ENCODE data around the gene NPC1.

DNA sequence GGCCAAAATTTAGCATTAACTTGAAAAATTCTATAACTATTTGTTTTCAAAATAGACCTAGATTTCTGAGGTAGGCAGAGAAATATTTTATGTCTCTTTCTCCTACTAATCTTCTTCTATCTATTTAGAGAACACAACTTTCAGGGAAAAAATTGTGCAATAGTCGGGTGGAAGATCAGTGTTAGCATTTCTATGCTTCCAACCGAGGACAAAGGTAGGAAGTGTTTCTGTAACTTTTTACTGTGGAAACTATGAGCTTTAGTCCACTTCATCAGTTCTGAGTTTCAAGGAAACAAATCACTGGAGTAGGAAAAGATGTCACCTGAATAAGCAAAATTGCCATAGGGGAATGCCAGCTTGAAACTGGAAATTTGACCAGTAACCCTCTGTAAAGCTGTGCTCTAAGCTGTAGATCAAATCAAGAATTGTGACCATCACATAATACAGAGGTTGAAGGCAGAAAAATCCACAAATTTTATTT lies 207.7 kb upstream of the CTAGE1 start:
- RRBS, result no CpG with 5 or more reads among the region's 2 CpGs

- RRBS, result no CpG with 5 or more reads among the region's 2 CpGs
Measured at GRCh38 chr18:22626802-22627071, 209.0 kb upstream of the CTAGE1 start.

DNA sequence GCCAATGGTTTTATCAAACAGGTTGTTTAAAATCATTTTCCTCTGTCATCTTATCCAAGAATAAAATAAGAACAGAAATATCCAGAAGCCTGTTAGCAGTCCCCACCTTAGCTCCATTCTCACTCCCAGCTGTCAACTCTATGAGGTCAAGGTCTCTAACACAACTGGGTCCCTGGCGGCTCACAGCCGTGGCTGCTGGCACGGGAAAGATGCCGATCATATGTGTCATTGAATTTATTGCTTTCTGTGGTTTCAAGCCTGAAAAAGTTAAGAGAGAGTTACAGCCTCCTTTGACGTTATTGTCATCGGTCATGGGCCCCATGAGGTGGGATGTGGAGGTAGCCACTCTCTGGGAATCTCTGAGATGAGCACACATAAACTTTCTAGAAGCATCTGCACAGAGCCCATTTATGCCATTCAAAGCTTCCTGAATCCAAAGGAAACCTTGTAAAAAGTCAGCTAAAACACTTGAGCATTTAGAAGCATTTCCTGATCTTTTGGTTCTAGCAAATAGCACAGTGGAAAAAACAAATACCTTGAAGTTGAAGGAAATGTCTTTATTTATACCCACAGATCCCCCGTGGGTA lies 28.7 kb upstream of the CABLES1 start:
- RRBS, result no CpG with 5 or more reads among the region's 7 CpGs

DNA sequence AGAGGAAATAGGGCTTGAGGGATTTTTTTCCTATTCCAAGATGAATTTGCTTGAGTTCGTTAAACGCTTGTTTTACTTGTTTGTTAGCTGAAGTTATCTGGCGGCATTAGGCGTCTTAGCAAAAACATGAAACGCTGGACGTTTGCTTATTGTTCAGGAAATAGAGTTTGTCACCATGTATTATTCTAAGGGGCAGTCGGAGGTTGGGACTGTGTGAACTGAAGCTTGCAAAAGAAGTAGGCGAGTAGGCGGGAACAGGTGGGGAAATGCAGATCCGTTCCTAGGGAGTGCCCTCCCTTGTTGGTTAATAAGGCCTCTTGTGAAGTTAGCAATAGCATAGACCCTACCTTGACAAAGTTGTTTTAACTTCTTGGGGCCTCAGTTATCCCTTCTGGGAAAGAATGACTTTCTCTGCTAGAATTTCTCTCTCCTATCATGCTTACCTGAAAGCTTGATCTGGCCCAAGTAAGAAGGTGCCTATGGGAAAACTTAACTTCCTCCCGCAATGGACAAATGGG lies 2.0 kb downstream of the CABLES1 start:
- RRBS, result no CpG with 5 or more reads among the region's 11 CpGs

DNA sequence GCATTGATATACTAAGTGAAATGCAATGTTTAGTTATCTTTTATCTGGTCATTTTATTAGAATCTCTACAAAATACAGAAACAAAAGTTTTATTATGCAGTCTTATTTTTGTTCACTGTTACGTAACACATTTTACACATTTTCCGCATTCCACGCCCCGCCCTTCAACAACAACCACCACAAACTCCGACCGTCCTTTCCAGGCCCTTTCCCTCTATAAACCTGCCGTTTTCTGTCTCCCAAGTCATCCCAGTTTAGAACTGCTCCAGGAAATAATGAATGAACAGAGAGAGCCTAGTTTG lies 479 bp upstream of the RIOK3 start:
- RRBS, result no CpG with 5 or more reads among the region's 7 CpGs

DNA sequence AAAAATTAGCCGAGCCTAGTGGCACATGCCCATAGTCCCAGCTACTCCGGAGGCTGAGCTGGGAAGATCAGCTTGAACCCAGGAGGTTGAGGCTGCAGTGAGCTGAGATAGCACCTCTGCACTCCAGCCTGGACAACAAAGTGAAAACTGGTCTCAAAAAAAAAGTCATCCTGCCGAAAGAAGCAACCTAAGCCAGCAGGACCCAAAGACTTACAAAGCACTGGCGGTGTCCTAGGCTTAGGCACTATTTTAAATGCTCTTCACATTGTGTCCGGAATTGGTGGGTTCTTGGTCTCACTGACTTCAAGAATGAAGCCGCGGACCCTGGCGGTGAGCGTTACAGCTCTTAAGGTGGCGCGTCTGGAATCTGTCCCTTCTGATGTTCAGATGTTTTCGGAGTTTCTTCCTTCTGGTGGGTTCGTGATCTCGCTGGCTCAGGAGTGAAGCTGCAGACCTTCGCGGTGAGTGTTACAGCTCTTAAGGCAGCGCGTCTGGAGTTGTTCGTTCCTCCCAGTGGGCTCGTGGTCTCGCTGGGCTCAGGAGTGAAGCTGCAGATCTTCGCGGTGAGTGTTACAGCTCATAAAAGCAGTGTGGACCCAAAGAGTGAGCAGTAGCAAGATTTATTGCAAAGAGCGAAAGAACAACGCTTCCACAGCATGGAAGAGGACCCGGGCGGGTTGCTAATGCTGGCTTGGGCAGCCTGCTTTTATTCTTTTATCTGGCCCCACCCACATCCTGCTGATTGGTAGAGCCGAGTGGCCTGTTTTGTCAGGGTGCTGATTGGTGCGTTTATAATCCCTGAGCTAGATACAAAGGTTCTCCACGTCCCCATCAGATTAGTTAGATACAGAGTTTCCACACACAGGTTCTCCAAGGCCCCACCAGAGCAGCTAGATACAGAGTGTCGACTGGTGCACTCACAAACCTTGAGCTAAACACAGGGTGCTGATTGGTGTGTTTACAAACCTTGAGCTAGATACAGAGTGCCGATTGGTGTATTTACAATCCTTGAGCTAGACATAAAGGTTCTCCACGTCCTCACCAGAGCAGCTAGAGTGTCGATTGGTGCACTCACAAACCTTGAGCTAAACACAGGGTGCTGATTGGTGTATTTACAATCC lies 9.7 kb downstream of the NPC1 start:
- RRBS, result no CpG with 5 or more reads among the region's 34 CpGs

DNA sequence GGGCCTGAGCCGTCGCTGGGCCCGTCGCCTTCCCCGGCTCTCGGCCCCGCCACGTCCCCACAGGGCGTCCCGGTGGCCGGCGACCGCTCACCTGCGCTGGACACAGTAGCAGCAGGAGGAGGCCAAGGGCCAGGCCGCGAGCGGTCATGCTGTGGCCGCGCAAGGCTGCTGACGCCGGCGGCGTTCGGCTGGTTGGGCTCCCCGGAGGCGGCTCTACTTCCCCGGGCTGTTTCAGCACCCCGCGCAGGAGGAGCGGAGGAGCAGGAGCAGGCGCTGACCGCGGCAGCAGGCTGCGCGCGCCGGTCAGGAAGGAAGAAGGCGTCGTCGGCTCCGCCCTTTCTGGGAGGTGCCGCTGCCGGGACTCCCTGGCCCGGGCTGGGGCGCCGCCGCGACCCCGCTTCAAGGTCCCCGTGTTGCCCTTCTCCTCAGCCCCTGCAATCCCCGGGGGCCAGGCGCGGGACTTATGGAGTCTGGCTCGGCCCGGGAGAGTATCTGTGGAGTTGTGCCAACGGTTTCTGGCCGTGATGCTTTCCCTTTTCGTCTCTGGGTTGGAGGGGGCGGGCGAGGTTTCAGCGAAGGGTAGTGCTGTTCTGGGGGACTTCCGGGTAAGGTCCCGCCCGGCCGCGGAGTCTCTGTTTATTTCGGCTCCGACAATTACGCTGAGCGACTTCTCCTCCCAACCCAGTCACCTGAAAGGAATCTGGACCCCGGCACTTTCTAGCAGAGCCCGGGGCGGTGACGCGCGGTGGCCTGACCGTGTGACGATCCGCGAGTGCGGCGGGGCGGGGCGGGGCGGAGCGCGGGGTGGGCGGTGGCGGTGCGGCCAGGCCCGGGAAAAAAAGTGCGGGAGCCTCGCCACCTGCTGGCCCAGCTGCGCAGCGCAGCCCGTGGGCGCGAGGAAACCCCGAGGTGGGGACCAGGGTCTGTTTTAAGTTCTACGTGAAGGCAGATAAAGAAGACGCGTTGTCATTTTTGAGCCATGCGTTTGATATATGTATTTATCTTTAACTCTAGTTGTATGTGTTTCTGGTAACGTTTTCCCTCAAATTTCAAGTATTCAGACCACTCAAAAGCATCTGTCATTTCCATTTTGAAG lies at the start of gene NPC1:
Gene NPC1 (minus strand): TSS at position 311 of the 1,096 bp plus-strand sequence.
- RRBS, result under 1% methylated on average over 61 of the region's 104 CpGs

DNA sequence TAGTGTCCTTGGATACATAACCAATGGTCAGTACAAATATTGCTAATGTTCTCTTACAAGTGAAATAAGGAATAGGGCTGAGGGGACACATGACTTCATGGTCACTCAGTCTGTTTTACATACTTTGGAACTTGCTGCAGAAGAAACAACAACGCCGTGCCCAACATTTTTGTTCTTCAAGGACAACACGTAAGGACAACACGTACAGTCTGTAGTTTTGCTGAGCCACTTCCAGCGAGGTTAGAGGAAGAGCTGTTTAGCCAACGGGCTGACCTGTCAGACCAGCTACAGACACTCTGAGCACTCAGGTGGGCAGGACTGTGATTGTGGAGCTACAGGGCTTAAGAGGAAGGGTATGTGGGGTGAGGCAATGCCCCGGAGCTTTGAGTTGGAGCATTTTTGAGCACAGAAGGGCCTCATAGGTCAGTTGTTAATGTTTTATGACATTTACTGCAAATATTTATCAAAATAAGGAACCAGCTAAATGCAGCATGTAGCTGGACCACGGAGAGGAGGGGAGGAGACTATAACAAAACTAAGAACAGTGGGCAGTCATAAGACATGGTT lies 26.1 kb upstream of the NPC1 start:
- RRBS, result no CpG with 5 or more reads among the region's 8 CpGs

GRCh38 chr18:23835023-23835754 lies 145.9 kb downstream of the LAMA3 start:
- RRBS, result no CpG with 5 or more reads among the region's 7 CpGs

DNA sequence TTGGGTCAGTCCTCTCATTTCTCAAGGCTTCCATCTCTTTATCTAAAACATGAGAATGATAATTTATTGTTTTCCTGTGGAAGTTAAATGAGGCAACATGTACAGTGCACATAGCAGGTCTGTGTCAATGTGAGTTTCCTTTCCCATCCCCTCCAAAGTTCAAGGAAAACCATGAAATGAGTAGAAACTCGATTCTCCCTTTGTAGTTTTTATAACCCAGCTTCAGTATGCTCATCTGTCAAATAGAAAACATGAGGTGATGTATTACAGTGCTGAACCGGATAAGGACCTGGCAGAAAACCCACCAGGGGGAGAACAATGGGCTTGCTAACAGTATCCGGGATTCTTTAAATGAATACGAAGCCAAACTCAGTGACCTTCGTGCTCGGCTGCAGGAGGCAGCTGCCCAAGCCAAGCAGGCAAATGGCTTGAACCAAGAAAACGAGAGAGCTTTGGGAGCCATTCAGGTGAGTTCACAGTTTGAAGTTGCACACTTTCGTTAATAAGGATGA lies 113.6 kb upstream of the TTC39C start:
- RRBS, result 69% methylated on average over 1 of the region's 8 CpGs

DNA sequence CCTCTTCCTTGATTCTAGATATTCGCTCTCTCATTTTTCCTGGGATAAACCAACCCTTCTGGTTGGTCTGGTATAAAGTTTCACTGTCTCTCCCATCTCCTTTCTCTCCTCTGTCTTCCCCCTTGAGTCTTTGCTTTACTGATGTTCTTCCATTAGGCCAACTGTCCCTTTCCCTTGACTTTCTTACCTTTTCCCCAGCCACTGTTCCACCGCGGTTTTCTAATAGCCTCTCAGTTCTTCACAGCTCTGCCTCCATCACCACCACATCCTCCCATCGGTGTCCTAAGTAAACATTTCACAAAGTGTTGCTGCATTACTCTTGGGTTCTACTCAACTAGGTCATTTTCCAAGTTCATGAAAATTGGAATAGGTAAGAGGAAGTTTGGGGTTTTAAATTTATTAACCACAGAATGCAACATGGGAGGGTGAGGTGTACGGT lies 13.2 kb upstream of the TTC39C start:
- RRBS, result no CpG with 5 or more reads among the region's 5 CpGs

GRCh38 chr18:24011109-24011774 lies 3.3 kb upstream of the TTC39C start:
- RRBS, result no CpG with 5 or more reads among the region's 3 CpGs

DNA sequence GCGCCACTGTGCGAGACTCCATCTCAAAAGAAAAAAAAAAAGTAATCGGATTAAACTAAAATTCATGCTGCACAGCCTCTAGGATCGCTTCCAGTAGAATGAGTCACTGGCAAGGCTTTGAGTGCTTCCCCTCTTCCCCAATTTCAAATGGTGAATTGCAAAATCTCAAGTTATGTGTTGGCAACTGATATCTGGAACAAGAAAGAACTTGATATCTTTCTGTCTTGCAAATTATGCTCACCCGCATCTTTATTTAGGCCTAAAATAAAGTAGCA lies 12.6 kb downstream of the TTC39C start:
- RRBS, result no CpG with 5 or more reads among the region's 5 CpGs

GRCh38 chr18:24076212-24076827 lies 61.8 kb downstream of the TTC39C start:
- RRBS, result no CpG with 5 or more reads among the region's 13 CpGs

GRCh38 chr18:24114927-24115744 lies 23.7 kb upstream of the CABYR start:
- RRBS, result no CpG with 5 or more reads among the region's 5 CpGs

- RRBS, result no CpG with 5 or more reads among the region's 5 CpGs
Measured at GRCh38 chr18:24231725-24232335, 93.0 kb downstream of the CABYR start.

- RRBS, result no CpG with 5 or more reads among the region's 5 CpGs
Measured at GRCh38 chr18:24987523-24987976, 364.4 kb downstream of the ZNF521 start.

DNA sequence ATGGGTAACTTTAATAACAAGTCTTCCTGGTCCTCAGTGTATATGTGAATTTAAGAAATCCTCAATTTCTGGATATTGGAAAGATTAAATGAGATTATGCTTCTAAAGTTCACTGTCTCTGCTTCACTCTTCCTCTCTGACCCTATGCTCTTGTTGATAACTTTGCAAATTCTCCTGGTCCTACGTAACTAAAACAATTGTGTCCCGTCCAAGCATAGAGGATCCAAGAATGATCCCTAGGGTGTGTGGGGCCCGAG lies 363.9 kb downstream of the ZNF521 start:
- RRBS, result no CpG with 5 or more reads among the region's 3 CpGs

- RRBS, result no CpG with 5 or more reads among the region's 4 CpGs
Measured at GRCh38 chr18:24988411-24988847, 363.5 kb downstream of the ZNF521 start.

DNA sequence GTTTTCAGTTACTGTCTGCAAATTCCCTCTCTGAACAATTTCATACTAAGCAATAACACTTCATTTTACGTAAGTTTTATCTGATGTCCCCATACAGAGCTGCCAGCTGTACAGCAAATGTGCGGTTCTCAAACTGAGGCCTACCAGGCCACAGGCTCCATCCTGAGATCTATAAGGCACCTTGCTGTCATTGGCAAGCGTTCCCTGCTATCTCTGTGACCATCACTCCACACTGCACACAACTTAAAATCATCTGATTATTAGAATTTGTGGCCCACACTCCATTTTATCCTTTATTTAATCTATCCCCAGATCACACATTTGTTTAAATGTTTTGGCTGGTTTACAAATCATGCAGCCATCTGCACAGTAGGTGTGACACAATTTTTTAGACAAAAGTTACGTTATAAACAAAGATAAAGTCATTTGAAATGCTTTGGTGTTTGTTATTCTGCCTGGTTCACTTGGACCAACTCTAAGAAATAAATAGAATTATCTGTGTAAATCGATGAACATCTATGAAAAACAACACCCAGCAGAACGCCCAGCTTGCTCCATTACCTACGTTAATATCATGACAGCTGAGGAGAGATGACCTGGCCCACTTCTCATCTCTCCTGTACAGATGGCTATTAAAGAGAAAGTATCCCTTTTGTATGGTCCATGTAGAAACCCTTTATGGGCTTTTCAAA lies 162.4 kb downstream of the ZNF521 start:
- RRBS, result no CpG with 5 or more reads among the region's 7 CpGs